T47D (cell line): ENCODE data around the gene PKIB.

- RRBS, result no CpG with 5 or more reads among the region's 12 CpGs
Observed at GRCh38 chr6:119442730-119443336, 93.3 kb upstream of the MAN1A1 start.

- RRBS, result no CpG with 5 or more reads among the region's 1 CpG
Observed at GRCh38 chr6:119467506-119467777, 117.9 kb upstream of the MAN1A1 start.

DNA sequence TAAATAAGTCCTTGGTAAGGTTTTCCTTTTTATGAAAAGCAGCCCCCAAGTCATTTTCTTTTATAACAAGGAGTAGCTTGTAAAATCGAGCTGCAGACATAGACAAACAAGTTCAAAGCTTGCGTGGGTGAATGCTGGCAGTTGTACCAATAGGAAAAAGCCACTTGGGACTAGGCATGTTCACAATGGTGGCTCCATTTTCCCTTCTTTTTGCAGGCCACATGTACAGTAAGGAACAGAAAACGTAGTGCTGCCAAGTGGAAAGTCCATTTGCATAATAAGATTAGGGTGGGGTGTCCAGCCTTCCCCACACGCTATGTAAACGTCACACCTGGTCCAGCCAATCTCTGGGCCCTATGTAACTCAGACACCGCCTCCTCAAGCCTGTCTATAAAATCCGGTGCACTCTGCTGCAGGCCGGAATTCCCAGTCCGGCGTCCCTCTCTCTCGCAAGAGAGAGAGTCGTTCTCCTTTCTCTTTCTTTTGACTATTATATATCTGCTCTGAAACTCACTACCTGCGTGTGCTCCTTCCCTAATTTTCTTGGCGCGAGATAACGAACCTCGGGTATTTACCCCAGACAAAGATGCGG is 217.2 kb upstream of the MAN1A1 start:
- RRBS, result no CpG with 5 or more reads among the region's 18 CpGs

DNA sequence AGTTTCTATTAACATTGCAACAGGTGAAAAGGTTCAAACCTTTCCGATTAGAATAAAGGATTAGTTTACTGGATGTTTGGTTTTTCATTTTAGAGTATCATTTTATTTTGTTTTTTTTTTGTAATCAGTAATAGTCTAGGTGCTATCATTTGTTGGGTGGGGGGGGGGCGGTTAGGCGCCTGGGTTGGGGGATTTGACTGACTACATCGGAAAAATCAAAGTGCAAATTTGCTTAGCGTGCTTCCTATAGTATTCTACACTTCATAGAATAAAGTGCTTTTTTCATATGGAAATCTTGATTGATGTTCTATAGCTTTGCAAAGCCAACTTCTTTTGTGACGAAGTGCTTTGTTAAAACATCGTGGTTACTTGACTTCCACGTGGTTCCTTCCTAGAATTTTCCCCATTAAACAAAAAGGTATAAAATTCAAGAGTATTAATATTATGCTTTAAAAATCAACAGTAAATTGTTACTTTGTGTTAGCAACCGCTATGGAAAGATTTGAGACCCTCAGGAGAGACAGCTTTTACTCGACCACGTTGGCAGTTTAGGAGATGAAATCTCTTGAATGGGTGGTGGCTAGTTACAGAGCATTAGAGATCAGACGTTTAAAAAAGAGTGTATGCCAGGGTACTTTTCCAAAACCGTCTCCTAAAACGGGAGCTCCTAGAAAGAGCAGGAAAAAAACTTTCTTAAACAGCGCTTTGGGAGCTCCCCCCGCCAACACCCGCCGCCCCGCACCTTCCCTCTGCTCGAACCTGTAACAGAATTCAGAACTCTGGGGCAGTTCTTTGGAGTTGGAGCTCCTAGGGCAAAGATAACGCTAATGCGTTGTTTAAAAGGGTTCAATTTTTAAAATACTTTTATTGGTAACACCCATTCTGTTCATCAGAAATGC is 830 bp downstream of the GJA1 start:
- RRBS, result no CpG with 5 or more reads among the region's 22 CpGs

- RRBS, result no CpG with 5 or more reads among the region's 5 CpGs
Observed at GRCh38 chr6:121442273-121442943, 7.0 kb downstream of the GJA1 start.

DNA sequence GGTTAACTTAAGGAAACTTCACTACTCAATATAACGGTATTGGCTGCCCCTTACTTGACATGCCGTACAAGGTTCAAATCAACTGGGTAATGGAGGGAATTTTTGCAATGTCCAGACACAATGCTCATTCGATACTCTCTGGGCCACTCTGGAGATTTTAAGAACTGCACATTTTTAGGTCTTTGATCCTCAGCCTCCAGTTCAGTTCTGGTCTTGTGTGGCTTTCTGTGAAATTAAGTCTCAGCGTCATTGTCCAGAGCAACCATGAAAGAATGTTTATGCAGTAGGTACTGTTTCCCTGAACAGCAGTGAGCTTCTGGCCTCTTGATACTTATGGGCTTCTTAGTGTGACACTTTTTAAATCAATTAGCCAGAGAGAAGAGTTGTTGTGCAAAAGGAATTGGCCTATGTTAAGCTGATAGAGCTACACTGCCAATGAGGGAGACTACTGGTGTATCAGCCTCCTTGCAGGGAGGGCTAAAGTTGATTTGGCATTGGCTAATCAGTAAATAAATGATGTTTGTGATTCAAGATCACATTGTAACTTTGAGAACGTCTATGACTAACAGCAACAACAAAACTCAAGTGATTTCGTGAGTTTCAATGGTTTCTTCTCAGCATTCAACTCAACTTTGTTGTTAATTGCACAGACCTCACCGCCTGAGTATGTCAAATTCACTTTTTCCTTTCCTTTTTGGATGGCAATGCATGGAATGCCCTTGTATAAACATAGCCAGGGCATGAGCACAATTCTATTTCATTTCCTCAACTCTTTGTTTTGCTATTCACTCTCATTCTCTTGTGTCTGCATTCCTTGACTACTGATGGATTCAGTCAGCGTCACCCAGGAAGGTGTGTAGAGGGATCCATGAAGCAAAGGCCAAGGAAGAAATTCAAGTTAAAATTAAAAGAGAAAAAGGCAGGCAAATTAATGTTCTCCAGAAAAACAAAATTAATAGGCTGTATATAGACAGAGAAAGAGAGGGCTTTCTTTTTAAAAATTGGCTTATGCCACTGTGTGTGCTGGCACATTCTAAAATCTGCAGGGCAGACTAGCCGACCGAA is 85.2 kb downstream of the GJA1 start:
- RRBS, result no CpG with 5 or more reads among the region's 10 CpGs

GRCh38 chr6:121666621-121667311 is 231.3 kb downstream of the GJA1 start:
- RRBS, result no CpG with 5 or more reads among the region's 4 CpGs

DNA sequence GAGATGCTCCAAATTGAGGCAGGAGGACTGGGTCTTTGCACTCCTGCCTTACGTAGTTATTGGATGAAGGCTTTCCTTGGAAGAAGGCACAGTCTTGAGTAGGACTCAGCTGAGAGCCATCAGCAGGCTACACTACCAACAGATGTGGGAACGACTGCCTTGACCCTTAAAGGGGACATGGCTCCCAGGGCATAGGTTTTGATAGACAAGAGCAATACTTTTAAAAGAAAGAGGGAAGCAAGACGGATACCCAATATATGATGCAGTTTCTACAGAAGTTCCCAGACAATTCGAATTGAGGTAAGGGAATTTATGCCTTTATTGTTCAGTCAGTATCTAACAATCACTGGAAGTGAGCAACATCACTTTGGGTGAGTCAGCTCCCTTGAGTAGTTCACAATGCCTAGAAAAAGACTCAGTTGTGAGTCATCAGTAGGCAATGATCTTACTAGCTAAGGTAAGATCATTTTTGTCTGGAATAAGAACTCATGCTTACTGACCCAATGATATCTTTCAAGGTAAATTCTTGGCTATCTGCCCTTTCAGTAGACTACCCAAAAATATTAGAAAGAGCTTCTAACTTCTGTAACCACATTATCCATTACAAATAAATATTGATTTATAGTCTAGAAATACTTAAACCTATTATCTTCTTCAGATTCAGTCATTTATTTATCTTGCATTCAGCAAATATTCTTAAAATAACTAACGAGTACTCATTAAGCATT is 390.9 kb downstream of the GJA1 start:
- RRBS, result no CpG with 5 or more reads among the region's 5 CpGs

DNA sequence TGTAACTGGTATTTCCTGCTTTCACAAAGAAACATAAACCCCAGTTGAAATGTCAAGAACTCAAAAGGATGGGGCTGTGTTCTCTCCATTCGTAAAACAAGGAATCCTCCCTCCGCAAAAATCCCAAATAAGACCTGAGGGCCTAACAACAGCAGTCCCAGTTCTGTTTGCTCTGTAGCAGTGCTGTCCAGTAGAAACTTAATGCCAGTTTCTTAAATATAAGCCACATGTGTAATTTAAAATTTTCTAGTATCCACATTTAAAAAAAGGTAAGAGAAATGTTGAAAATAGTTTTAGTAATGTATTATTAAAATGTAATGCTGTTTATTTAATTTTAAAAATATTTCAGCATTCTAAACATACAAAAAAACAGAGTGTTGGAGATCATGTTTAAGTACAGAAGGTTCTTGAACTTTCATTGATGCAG is 421.0 kb downstream of the GJA1 start:
- RRBS, result no CpG with 5 or more reads among the region's 2 CpGs

DNA sequence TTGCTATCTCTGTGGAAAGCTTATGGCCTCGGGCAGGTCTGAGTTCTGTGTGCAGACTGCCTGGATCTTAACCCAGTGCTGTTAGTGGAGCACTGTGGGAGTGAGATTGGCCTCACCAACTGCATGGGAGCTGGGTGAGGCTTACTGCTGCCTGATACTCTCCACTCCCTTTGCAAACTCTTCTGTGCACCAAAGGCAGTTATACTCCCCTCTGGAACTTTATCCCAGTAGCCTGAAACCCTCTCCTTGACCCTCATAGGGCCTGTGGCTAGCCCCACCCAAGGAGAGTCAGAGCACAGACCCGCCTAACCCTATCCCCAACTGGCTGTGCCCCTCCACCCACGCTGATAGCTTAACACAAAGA is 41.4 kb upstream of the PKIB start:
- RRBS, result no CpG with 5 or more reads among the region's 3 CpGs

DNA sequence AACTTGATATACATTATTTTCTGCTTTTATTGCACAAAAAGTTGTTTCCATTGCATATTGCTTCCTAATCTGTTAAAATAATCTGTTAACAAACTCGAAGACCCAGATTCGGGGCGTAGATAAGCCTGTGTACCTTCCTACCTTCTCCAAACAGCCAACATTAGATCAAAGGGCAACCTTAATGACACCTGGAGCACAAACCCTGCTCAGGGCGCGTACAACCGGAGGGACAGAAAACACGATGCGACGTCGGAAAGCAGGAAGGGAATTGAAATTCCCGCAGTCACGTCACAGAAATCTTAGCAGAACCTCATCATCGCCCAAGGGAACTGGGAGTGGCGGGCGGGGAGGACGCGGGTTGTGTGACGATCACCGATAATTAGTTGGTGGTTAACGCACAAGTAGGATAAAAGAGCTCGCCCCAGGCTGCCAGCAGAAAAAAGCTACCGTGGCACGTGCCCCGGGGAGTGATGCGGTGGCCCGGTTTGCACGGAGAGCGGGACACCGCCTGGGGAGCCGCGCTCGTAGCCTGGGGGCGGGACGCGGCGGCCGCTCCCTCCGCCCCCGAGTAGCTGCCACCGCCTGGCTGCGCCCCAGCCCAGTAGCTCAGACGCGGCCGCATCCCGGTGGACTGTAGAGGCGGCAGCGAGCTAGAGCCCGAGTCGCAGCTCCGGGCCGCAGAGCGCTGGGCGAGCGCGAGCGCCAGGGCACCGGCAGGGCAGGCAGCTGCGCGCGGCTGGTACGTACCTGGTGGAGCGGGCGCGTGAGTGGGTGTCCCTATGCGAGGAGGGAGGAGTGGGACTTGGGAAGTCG is at the start of gene PKIB:
Gene PKIB (plus strand): TSS at position 609 of the 813 bp plus-strand sequence.
- RRBS, result 2% methylated on average over 13 of the region's 66 CpGs

DNA sequence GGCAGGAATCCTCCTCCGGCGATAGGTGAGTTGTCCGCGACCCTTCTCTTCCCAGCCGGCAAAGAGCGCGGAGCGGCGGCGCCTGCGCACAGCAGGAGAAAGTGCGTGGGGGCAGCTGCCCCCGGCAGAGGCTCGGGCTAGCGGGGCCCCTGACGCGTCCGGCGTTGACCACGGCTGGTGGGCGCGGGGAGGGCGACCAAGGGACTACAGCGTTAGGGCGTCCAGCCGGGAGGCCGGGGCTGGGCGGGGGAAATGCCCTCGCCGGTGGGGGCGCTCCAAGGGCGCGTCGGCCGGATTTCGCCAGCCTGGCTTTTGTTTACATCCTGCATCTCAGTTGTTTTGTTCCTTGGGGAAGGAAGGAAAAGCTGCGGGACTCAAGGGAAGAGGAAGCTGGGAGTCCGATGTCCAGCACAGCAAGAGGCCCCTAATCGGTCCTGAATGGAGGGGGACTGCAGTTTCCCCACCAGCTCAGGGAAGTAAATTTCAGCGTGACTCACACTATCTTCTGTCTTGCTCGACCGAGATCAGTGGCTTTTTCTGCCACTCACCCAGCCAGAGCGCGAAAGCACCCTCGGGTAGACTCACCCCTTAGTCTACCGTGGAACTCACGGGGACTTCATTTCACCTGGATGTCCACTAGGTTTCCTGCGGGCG is 503 bp downstream of the SMPDL3A start:
- RRBS, result 2% methylated on average over 23 of the region's 49 CpGs

DNA sequence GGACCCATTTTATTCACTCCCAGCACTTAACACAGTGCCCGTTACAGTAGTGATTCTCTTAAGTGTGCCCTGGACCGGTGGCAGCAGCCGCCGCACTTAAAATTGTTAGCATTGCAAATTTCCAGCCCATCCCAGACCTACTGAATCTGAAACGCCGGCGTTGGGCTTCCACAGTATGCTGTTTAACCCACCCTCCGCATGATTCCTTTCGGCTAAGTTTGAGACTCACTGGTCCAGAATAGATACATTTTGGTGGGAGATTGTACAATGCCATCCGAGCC is 970 bp downstream of the SMPDL3A start:
- RRBS, result 2% methylated on average over 5 of the region's 10 CpGs

DNA sequence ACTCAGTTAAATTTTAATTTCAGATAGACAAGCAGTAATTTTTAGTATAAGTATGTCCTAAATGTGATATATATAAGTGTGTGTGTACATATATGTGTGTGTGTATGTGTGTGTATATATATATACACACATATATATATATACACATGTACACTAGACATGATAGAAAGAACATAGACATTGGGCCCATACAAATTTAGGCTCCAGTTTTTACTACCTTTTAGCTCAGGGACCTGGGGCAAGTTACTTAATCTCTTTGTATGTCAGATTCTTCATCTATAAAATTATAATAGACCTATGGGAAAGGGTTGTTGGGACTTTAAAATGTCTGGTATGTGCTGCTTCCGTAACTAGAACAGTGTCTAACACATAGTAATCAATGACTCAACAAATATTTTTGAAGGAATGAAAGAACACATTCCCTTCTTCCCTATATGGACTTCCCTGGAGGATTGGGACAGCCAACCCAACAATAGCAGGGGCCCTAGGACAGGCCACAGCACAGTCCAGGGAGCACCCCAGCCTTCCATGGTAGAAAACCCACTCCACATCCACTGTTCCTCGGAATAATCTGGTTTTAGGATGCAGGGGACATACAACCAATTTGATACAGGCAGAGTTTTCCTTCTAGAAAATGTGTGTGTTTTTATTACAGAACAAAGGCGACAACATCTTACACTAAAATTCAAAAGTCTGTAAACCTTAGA is 50.7 kb upstream of the TPD52L1 start:
- RRBS, result no CpG with 5 or more reads among the region's 3 CpGs

DNA sequence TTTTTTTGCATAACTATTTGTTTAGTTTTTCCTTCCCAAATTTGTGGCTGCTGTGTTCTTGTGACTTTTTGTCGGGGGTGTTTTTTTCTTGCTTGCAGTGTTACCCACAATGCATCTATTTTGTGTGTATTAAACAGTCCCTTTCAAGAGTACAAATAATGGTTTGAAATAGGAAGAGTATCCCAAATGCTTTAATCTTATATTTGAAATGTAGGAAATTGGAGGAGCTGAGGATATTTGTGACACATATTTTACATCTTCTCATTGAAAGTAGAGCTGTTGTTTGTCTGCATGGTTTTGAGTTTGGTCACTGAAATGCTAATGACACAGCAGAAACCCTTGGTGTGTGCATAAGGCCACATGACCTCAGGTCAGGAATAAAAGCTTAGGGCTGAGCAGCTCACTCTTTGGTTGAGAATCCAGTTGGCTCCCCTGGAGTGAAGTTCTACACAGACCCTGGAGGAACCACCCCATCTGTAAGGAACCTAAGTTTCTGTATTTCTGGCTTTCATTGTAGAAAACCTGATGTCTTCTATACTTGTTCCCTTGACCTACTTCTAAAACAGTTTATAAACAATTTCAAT is 49.8 kb downstream of the TPD52L1 start:
- RRBS, result no CpG with 5 or more reads among the region's 1 CpG

DNA sequence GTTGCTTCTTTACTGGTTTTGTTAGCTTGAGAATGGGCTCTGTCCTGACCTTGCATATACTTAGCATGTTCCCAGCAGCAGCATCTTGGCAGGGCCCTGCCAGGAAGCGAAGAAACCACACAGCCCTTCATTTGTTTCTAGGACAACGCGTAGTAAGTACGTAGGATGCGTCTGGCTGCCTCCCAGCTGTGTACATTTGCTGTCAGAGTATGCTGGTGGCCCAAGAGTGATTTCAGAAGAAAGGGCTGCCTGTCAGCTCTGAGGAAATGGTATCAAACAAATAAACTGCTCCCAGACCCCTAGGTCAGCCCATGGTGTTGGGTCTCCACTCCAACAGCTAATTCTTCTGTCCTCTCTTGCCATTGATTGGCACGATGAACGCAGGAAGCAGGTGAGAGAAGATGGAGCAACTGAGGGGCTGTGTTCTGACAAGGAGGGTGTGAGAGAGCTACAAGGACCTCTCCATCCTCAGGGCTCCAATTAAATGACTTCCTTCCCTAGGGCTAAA is 55.9 kb upstream of the HDDC2 start:
- RRBS, result no CpG with 5 or more reads among the region's 7 CpGs

- RRBS, result no CpG with 5 or more reads among the region's 6 CpGs
Observed at GRCh38 chr6:125597365-125597940, 152.0 kb upstream of the HEY2 start.

DNA sequence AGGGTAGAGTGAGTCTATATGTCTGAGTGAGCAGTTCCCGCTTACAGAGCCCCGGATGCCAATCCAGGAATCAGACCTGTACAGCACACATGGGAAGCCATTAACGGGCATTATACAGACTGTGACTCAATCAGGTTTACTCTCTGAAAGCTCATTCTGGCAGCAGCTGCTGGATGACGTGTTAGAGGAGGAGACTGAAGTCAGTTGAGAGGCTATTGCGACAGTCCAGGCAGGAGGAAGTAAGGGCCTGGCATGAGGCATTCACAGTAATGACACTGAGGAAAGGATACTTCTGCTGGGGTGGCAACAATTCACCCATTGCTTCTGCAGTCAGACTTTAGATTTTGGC is 151.1 kb upstream of the HEY2 start:
- RRBS, result no CpG with 5 or more reads among the region's 5 CpGs

DNA sequence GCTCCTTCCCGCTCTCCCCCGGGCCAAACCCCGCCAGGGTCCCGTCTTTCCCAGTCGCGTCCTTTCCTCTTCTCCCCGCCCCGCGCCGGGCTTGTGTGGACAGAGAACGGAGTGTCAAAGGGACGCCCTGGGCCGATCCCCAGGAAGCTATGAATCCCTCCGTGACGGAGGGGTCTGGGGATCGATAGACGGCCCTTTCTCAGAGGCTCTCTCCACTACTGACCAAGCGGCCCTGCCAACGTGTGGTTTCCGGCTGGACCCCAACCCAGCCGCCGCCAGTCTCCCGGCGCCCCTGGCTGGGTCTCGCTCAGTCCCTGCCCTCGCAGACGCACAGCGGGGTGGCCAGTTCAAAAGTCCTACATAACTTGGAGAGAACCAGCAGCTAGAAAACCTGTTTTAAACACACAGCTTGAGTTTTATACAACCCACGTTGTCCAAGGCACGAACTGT is 1.2 kb upstream of the HEY2 start:
- RRBS, result 98% methylated on average over 9 of the region's 30 CpGs